ENCODE measurements around a stretch of chr19.

DNA sequence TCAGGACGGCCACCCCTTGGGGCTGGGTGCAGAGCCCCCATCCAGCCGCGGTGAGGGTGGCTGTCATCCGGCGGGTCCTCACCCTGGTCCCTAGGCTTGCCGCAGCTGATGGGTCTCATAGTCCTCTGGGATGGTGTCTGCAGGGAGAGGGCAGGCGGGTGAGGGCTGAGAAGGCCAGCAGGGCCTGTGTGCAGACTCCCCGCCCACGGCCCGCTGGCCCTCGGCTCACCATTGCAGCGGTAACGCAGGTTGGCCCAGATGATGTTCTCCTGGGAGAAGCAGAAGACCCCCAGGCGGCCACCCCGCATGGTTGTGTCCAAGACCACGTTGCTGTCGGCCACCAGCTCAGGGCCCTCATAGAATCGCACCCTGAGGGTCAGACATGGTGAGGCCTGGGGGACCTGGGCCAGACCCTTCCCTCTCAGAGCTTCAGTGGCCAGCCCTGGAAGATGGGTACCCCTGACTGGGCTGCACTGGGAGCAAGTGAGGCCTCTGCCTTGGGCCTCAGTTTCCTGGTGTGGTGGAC is 8.2 kb downstream of the COMP start:
- PRO-cap = no peak
- RAMPAGE, long total RNA = no peak
- RRBS = no CpG with 5 or more reads among the region's 18 CpGs

DNA sequence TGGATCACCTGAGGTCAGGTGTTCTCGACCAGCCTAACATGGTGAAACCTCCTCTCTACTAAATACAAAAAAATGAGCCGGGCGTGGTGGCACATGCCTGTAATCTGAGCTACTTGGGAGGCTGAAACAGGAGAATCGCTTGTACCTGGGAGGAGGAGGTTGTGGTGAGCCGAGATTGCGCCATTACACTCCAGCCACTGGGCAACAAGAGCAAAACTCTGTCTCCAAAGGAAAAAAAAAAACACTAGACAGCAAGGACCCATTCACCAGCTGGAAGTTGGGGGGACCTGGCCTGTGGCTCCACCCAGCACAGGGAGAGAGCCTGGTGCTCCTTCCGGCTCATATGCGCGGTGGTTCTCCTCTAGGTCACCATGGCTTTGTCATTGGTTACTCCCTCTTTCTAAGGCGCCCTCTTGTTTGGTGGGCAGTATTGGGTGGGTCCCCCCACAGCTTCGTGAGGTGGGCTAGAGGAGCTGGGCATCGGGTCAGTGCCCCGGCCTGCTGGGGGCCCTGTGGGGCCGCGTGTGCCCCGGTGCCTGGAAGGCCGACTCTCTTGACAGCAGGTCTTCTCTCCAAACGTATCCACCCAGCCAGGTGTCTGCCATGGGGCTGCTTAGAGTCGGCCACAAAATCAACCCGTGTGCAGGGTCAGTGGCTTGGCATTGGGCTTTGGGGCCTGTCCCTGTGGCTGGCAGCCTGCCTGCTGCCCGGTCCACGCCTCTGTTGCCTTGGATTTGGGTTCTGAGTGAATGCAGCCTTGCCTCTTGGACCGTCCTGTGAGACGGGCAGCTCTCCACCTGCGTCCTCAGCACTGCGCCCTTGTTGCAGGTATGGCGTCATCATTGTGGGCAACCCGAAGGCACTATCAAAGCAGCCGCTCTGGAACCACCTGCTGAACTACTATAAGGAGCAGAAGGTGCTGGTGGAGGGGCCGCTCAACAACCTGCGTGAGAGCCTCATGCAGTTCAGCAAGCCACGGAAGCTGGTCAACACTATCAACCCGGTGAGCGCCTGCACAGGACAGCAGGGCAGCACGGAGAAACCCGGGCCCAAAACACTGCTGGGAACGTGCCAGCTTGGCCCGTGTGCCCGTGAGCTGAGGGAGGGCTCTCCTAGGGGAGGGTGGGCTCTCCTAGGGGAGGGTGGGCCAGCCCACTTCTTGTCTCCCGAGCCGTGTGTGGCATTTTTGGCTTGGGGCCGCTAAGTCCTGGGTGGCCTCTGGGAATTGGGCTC is 31.3 kb downstream of the UPF1 start:
- PRO-cap = no peak
- RAMPAGE, long total RNA = no peak
- RRBS = 95% methylated on average over 7 of the region's 42 CpGs

- PRO-cap = no peak
- RAMPAGE, long total RNA = no peak
- RRBS = 10% methylated on average over 25 of the region's 60 CpGs
Observed at GRCh38 chr19:18869990-18870691, 25.8 kb downstream of the CERS1 start.

DNA sequence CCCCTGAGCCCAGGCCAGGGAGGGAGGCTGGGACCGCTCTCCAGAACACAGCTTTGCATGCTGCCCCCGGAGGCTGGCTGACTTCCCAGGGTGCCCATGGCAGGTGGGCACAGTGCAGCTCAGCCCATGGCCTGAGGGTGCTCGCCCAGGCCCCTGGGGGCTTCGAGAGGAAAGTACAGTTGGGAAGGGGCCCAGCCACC is 5.7 kb downstream of the COPE start:
- PRO-cap = no peak
- RAMPAGE, long total RNA = no peak
- RRBS = no CpG with 5 or more reads among the region's 4 CpGs

- PRO-cap = no peak
- RAMPAGE, long total RNA = no peak
- RRBS = no CpG with 5 or more reads among the region's 58 CpGs
Observed at GRCh38 chr19:18932036-18932924, 8.7 kb downstream of the HOMER3 start.

DNA sequence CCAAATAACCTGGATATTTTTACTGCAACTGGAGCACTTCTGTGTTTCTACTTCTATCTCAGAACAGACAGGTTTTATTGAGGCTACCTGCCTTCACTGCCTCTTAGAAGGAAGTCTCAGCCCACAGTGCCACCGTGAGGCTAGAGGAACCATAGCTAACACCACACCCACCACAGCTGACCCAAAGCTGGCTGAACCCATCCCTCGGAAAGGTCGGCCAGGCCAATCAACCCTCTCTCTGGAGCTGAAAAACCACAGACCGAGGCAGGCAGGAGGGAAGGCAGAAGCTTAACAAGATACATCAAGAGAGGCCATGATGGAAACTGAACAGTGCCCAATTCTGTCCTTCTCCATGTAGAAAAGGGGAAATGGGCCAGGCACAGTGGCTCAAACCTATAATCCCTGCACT is 6.7 kb downstream of the SUGP2 start:
- PRO-cap = no peak
- RAMPAGE, long total RNA = no peak
- RRBS = no CpG with 5 or more reads among the region's 4 CpGs

DNA sequence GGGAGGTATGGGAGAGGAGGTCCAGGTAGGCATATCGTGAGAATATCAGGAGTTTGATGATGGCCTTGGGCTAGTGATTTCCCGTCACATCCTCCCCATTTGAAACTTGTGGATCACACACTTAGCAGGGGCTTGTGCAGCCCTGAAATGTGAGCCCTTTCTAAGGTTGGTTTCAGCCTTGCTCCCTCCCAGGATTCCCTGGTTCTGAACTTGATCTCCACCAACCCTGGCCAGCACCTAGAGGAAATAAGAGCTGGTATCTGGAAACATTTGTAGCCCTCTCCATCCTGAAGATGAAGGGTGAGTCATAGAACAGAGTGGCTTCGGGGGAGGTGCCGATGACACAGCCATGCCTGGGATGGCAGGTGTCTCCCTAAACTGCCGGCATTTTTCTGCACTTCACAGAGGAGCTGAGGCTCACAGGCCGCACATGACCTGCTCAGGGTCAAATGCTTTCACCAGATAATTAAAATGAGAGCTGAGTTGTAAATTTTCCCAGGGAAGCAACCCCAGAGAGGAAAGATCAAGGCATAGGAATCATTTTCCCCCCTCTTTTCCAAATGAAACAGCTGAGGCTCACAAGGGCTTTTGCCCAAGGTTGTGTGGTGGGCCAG is 1.4 kb upstream of the SLC25A42 start:
- PRO-cap = no peak
- RAMPAGE, long total RNA = no peak
- RRBS = no CpG with 5 or more reads among the region's 6 CpGs

DNA sequence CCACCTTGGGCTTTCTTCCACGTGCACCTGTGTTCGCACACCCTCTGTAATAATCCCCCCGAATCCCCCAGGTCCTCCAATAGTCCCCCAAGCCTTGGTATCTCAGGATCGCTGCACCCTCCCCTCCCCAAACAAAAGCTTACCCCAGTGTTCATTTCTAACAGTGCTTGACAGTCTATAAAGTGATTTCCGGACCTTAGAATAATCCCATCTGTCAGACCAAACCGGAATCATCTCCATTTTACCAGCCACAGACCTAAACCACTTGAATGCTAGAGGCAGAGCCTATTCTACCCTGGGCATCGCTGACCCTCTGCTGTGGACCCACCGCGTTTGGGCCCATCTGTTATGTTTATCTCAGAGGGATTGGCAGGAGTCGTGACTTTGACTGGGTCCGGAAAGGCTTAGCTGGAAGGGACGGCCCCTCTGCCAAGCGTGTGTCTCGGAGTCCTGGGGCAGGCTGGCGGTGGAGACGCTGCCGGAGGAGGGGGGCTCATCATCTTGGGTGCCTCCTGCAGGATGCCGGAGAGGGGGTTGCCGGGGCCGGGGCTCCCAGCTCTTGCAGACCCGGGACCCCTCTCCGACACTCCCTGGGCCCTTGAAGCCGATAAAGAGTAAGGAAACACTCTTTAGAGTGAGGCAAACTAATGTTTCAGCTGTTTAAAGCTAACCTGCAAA is 1.1 kb downstream of the SLC25A42 start:
- PRO-cap = no peak
- RAMPAGE, long total RNA = no peak
- RRBS = 1% methylated on average over 5 of the region's 23 CpGs

DNA sequence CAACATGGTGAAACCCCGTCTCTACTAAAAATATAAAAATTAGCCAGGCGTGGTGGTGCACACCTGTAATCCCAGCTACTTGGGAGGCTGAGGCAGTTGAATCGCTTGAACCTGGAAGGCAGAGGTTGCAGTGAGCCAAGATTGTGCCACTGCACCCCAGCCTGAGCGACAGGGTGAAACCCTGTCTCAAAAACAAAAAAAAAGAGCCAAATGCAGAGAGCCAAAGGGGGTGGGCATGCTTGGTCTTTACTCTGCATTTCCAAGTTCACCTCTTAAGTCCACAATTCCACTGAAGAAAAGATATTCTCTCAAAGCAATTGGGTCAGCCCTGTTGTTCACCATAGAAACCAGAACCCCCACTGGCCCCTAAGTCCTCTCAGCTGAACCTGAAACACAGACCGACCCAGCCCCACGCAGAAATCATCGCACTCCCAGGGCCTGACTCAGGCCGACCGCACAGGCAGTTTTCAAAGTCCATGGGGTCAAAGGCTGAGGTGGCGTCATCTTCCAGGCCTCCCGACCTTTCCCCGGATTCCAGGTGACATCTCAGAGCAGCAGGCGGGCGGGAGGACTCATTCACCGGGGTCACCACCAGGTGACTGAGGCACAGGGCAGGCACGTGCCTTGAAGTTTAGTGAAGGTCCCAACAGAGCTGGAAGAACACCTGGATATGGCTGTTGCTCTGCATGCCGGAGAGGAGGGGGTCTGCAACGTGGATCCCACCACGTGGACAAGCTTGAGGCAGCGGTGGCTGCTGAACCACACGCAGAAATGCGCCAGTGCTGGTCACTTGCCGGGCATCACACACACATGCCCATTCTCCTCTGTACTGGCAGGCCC is 33.2 kb downstream of the SLC25A42 start:
- PRO-cap = no peak
- RAMPAGE, long total RNA = no peak
- RRBS = 90% methylated on average over 9 of the region's 23 CpGs

DNA sequence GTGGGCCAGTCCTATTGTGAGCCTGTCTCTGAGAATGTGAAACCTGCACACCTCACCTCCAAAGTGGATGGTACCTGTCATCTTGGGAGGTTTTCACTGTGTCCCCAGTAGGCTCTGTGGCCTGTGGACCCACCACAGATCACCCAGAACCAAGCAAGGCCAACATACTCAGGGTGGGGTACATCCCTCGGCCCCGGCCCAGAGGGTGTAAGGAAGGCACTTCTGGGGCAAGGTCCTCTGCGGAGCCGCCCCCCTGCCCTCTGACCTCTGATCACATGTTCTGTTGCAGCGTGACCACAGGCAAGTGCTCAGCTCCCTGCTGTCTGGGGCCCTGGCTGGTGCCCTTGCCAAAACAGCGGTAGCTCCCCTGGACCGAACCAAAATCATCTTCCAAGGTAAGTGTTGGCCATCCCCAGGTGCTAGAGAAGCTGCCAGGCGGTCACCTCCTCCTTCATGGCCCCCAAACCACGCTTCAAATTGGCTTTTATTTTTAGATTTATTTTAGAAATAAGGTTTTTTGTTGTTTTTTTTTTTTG is 36.7 kb downstream of the TMEM161A start:
- PRO-cap = no peak
- RAMPAGE, long total RNA = no peak
- RRBS = no CpG with 5 or more reads among the region's 9 CpGs

DNA sequence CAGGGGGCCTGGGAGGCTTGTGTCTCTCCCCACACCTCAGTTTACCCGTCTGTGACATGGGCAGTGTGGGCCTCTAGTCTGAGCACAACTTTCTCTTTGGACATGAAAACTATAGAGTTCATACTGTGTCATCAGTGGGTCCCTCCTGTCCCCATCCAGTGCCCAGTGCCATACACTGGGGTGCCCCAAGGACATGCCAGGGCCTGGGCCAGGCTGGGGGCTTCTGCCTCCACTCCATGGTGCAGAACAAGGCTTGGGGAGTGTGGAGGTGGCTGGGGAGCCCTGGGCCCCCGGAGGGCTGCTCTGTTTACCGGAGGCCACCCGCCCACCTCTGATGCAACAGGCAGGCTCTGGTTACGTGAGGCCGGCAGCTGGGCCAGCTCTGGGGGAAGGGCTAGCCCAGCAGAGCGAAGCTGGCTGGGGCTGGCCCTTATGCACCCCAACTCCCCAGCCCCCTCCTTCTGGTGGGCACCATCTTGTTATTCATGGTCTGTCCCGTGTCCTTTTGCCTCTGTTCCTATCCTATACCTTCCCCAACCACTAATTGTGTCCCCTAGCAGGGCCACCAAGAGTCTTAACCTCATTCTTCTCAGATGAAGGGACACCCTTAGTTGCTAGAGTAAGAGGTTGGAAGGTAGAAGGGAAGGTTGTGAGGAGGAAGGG is 2.0 kb upstream of the MEF2B start:
- PRO-cap = no peak
- RAMPAGE, long total RNA = no peak
- RRBS = 32% methylated on average over 2 of the region's 8 CpGs

DNA sequence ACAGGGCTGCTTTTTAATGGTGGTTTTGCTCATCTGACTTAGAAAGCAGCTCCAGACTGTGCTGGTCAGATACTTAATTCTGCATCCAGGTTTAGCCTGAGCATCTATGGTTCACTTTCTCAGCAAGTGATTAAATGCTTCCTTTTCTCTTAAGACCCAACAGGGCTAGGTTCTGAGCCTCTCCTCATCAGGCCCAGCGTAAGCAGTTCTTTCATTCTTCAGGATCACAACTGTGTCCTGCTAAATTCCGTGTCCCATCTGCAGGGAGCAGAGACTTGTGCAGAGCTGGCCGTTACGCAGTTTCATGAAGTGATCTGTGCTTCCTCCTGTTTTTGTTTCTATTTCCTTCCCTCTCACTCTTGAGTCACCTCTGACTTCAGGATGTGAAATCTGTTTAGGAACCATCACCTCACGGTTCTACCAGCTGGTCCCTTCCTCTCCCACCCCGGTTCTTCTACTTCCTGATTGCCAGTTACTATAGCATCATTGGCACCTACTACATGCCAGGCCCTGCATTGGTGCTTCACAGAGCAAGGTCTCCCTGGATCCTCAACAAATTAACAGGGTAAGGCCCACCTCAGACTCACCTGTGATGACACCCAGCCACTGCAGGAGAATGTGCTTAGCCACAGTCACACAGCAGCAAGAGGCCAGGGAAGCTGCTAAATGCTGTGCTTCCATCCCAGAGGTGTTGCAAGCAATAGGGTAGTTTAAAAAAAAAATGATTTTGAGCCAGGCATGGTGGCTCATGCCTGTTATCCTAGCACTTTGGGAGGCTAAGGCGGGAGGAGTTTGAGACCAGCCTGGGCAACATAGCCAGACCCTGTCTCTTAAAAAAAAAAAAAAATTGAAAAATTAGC is 8.6 kb downstream of the MAU2 start:
- PRO-cap = no peak
- RAMPAGE, long total RNA = no peak
- RRBS = no CpG with 5 or more reads among the region's 7 CpGs

DNA sequence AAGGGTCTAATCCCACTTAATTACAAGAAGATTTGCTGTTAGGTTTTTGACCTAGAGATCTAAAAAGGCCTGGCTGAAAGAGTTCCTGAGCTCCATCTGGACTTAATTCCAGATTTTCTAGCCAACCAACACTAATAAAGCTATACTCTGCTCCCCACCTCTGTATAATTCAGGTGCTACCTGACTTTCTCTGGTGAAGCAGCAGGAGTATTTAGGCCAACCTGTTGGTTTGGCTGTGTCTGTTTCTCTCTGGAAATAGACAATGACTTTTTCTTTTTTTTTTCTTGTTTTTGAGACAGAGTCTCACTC is 30.2 kb upstream of the GATAD2A start:
- PRO-cap = no peak
- RAMPAGE, long total RNA = no peak

- PRO-cap = unidirectional peak, minus-strand start at chr19:19385326; unidirectional peak, minus-strand start at chr19:19385458; unidirectional peak, plus-strand start at chr19:19385843
- RAMPAGE, long total RNA = no peak
- RRBS = 1% methylated on average over 35 of the region's 138 CpGs
Observed at GRCh38 chr19:19385127-19386461, 19.9 kb upstream of the GATAD2A start.

GRCh38 chr19:19461785-19462875 is 53.2 kb downstream of the TSSK6 start:
- PRO-cap = no peak
- RAMPAGE, long total RNA = no peak
- RRBS = 25% methylated on average over 5 of the region's 25 CpGs

DNA sequence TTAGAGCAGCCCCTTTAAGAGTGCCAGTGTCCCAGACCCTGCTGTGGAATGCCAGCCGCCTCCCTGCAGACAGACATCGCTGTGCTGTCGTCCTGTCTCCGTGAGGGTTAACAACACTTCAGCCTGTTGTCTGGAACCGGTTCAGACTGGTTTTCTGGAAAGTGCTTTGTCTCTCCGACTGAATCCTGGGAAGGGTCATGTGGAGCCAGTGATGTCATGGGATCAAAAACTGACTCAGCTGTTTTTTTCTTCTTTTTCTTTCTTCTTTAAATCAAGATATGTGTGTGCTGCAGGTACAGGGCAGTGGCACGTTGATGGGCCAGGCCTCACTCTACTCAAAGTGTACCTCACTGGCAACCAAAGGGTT is 51.0 kb downstream of the TSSK6 start:
- PRO-cap = no peak
- RAMPAGE, long total RNA = no peak
- RRBS = no CpG with 5 or more reads among the region's 7 CpGs

DNA sequence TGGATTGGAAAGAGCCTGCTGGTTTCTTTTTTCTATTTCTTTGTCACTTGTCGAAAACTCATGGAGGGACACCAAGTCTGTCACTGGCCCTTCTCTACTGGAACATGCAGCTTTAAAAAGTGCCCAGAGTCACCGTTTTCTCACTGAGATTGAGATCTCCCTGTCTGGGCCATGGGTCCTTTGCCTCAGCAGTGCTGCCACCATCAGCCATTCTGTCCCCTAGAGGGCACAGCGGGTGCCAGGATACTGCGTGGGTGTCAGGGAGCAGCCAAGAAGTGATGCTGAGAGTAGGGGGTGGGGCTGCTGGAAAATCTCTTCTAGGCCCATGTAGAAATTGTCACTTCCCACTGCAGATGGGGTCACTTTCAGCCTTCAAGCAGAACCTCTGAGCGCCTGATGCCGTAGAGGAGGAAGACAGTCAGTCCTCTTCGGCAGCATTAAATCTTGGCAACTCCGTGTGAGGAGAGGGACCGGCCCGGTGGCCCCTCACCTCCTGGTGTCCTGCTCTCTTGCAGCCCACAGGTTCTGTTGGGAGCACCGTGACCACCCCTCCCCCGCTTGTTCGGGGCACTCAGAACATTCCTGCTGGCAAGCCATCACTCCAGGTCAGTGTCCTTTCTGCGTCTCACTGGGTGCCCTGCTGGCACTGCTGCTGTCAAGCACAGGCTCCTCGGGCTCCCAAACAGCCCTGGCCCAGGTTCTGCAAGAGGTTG is 21.4 kb downstream of the TSSK6 start:
- PRO-cap = no peak
- RAMPAGE, long total RNA = no peak
- RRBS = no CpG with 5 or more reads among the region's 15 CpGs

- PRO-cap = no peak
- RAMPAGE, long total RNA = no peak
- RRBS = 4% methylated on average over 8 of the region's 50 CpGs
Observed at GRCh38 chr19:19540310-19540785, 2.3 kb downstream of the CILP2 start.

GRCh38 chr19:19546689-19547343 is 8.8 kb downstream of the CILP2 start:
- PRO-cap = no peak
- RAMPAGE, long total RNA = no peak
- RRBS = 65% methylated on average over 11 of the region's 23 CpGs

DNA sequence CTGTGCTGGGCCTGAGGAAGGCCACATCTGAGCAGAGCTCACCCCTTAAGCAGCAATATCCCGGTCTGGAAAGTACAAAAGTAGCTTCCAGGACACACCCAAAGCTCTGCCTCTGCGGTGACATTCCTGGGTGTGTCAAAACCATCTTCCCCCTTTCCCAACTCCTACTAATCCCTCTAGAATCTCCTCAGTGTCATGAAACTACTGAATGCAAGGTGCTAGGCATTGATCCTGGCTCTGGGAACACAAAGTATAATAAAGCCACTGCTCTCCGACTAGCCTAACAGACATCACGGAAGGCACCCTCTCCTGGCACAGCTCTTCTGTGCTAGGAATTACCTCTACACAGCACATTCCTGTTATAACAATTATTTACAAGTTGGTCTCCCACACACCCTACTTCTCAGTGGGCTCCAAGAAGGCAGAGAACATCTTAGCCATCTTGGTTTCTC is 4.9 kb downstream of the PBX4 start:
- PRO-cap = no peak
- RAMPAGE, long total RNA = no peak
- RRBS = no CpG with 5 or more reads among the region's 4 CpGs